ENCODE measurements around the genes SPDL1 and INSYN2B.

GRCh38 chr5:160187119-160187549, 42.2 kb upstream of the FABP6 start:
- RRBS = no CpG with 5 or more reads among the region's 5 CpGs

DNA sequence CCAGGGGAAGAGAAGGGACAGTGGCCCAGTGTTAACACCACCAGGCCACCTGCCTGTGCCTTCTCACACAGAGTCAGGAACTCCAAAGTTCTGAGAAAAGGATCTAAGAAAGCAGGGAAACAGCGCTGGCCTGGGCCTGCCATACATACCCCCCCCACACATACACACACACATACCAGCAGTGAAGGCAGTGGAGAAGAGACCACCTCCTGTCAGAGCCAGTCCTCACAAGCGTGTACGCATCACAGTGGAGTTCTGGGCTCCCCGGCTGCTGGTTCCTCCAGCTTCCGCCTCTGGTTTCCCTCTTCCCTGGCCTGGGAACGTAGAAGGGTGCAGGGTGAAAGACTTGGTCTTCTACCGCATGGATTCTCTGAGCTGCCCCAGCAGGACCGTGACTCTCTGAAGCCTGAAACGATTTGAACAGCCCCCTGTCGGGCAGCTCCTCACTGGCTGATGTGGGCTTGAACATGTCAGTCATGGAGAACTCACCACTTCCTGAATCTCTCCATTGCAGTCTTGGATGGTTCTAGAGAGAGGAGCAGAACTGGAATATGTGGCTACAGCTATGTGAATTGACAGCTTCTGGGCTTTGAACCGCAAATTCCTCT, 84.2 kb downstream of the PTTG1 start:
- RRBS = no CpG with 5 or more reads among the region's 11 CpGs

DNA sequence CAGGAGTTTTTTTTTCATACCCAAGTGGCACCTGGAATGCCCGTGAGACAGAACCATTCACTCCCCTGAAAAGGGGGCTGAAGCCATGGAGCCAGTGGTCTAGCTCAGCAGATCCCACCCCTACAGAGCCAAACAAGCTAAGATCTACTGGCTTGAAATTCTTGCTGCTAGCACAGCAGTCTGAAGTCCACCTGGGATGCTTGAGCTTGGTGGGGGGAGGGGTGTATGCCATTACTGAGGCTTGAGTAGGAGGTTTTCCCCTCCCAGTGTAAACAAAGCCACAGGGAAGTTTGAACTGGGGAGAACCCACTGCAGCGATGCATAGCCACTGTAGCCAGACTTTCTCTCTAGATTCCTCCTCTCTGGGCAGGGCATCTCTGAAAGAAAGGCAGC, 41.1 kb upstream of the ATP10B start:
- RRBS = no CpG with 5 or more reads among the region's 2 CpGs

DNA sequence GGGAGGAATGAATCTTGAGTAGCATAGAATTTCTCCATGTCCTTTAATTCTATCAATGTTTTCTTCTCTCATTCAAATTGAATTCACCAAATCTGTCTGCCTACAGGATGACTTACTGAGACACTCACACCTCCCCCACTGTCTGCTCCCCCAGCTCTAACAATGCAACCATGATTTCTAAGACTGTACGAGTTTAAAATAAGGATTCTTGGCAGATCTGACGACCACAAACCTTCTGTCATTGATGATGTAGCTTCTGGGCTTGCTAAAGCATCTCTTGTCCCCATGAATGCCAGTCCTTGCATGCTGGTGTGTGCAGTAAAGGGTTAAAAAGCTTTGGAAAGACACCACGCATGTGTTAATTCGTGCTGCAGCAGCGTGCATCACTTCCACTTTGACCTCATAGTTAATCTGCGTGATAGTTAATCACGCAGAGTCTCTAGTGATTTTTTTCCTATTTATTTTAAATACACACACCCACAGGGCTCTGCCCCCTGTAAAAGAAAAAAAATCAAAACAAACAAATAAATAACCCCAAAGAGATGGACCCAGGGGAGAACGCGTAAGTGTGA, 407 bp upstream of the GABRG2 start:
- RRBS = no CpG with 5 or more reads among the region's 9 CpGs

- RRBS = no CpG with 5 or more reads among the region's 5 CpGs
These were observed 4.1 kb upstream of the CCNG1 start for GRCh38 chr5:163433164-163433763.

DNA sequence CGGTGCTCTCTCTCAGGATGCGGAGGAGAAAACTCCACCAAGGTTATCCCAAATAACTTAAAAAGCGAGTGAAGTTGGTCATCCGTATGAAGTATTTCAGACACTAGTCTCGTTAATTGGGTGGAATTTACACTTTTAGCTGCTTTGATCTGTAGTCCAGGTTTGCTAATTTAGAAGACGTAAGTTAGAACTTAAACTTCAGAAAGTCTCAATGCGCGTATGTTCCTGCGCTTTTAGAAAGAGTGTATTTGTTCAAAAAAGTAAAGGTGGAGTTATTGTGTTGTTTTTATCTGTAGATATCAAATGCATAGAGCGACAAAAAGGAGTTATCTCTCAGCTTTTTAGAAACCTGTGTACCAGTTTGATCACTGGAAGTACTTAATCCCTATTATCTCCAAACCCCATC, 654.0 kb upstream of the TENM2 start:
- RRBS = no CpG with 5 or more reads among the region's 10 CpGs

DNA sequence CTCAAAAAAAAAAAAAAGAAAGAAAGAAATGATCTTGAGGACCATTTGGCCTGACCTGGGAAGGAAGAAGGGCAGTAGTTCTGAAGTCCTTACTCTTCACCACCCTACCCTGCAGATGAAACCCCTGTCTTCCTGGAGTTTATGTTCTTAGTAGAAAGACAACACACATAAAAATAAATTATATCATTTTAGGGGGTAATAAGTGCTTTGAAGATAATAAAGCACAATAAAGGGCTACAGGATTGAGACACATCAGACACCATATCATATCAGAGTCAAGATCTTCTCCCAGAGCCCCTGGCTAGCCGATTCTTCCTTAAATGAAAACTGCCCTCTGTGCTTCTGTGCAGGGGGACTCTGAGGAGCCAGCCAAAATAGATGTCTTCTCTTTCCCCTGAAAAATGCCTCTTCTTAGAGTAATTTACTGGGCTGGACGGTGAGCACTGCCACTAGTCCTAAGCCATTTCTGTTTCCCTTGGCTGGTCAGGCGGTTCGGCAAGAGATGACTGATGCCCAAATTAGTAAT, 203.8 kb upstream of the WWC1 start:
- RRBS = no CpG with 5 or more reads among the region's 4 CpGs

DNA sequence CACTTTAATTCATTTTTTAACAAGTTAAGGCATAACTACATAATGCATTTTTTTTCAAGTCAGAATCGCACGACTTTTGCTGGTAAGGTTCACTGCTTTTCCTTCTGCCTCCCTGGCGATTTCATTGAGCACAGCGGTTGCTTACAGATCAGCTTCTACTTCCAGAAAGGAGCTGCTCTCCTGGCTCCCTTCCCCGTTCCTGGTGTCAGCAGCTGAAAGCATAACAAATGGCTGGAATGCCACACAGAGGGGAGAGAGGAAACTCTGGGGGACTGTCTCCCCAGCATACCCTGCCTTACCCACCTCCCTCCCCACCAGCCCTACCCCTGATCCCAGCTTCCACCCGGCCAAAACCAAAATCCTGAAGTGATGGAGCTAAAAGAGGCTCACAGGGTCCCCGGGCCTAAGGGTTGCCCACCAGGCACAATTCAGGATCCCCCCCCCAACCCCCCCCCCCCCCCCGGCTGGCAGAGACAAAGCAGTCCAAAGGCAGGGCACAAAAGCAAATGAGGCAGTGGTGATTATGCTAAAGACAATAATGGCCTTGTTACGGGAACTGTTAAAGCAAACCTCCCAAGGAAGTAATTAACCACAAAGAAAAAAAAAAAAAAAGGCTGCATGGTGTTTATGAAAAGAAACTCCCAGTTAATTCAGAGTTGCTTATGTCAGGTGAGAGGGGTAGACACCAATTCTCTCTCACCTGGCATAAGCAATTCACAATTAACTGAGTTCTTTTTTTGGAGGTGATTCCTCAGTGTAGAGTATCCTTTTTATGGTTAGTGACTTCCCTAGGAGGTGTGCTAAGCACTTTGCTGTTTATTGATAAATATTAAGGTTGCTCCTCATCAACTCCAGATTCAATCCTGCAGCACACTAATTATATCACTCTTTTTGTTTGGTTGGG, 126.0 kb upstream of the WWC1 start:
- RRBS = 13% methylated on average over 1 of the region's 9 CpGs

GRCh38 chr5:168314680-168315463, 23.4 kb downstream of the WWC1 start:
- RRBS = no CpG with 5 or more reads among the region's 16 CpGs

DNA sequence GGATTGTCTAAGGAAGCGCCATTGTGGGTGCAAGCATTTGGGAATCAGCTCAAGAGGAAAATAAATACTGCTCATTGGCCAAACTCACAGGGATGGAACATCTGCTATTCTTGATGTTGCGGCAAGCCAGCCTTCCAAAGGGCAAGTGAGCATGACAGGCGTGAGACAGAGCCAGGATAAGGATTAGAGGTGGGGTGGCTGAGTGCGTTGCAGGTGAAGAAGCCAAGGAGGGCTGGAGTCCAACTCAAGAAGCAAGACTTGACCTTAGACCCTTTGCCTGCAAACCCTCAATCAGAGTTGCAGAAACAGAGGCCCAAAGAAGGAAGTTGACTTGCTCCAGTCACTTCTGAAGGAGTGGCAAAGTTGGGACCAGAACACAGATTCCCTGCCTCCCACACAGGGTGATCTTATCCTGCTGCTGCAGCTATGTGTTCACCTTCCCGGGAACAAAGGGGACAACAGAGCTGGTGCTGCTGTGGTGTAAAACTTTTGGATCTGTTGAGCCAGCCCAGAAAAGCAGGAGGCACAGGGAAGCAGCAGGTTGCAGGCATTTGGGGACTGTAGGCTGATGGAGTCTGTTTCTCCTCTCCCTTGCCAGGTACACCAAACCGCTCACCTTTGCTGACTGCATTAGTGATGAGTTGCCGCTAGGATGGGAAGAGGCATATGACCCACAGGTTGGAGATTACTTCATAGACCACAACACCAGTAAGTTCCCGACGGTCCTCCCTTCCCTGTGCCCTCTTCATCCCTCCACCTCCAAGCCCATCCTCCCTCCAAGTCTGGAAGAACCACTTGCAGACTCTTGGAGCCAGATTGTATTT, 79.6 kb downstream of the WWC1 start:
- RRBS = no CpG with 5 or more reads among the region's 9 CpGs

- RRBS = no CpG with 5 or more reads among the region's 27 CpGs
These were observed 21.8 kb upstream of the RARS1 start for GRCh38 chr5:168464178-168465135.

- RRBS = no CpG with 5 or more reads among the region's 11 CpGs
These were observed 206.9 kb upstream of the PANK3 start for GRCh38 chr5:168785848-168786740.

DNA sequence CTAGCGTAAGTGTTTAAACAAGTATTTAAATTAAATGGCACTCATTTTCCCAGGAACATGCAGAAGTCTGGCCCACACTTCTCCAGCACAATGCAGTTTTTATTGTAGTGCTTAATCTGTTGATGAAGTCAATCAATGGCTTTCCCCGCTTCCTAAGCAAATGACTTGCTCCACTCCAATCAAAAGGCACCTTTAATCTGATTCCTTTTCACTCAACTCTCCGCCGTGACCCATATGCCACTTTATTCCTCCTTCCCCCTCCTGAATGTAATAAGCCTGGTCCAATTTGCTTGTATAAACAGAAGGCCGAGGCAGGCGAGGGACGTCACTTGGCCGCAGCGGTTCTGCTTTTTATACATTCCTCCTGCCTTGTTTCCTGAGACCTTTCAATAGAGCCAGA, 273.6 kb downstream of the SLIT3 start:
- RRBS = no CpG with 5 or more reads among the region's 9 CpGs

DNA sequence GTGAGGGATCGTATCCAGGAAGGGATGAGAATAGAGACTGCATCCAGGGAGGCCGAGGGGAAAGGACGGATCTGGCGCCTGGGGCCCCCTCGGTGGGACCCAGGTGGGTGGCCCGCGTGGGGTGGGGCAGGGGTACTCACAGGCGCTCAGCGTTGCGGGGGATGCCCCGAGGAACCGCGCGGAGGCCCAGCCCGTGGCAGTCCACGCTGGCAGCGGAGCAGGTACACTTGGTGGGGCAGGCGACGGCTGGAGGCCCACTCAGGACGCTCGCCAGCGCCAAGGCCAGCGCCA, 621 bp downstream of the SLIT3 start:
- RRBS = no CpG with 5 or more reads among the region's 23 CpGs

GRCh38 chr5:169583194-169584276, at the start of gene SPDL1:
Gene SPDL1, plus strand, starts transcription at chr5:169583773.
- RRBS = 1% methylated on average over 7 of the region's 60 CpGs

DNA sequence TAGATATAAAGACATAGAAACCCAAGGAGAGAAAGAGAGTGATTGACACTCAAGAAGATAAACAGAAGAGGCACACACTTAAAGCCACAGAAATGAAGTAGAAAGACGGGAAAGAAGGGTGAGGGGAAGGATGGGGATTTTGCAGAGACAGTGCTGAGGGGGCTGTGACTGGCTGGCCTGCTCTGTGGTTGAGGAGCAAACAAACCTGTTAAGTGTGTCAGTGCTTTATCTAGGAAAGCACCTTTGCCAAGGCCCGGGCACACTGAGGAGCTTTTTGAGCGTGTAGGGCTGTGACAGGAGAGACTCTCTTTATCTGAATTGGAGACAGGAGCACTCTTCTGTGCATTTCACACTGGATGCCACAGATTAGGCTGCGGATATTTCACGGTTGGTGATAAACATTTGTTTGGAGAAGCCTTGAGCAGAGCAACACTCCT, 109.1 kb downstream of the DOCK2 start:
- RRBS = no CpG with 5 or more reads among the region's 5 CpGs

- RRBS = no CpG with 5 or more reads among the region's 4 CpGs
These were observed at the start of gene INSYN2B for GRCh38 chr5:169980287-169980630. Gene INSYN2B, minus strand, starts transcription at chr5:169980495.

DNA sequence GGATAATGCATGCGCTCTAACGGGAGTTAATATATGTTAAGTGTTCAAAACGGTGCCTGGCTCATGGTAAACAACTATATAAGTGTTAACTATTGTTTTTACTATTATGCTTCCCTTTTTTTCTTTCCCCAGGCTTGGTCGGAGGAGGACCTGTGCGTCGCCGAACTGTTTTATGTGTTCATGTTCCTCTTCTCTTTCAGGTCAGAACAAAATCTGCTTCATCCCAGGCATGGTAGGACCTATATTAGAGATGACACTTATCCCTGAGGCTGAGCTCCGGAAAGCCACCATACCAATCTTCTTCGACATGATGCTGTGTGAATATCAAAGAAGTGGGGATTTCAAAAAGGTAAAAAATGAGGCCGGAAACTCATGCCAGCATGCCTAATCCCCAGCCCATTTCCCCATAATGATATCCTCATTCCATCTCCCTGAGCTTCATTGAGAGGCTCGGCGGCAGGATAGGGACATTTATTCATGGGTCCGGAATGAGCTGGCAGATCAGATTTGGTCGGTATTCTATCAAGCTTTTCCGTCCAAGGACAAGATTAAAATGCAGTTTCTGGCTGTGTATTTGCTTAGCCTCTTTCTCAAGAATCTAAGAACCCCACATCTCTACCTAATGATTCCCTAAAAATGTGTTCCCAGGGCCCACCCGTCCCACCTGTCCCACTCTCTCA, 38.6 kb upstream of the INSYN2B start:
- RRBS = no CpG with 5 or more reads among the region's 16 CpGs

DNA sequence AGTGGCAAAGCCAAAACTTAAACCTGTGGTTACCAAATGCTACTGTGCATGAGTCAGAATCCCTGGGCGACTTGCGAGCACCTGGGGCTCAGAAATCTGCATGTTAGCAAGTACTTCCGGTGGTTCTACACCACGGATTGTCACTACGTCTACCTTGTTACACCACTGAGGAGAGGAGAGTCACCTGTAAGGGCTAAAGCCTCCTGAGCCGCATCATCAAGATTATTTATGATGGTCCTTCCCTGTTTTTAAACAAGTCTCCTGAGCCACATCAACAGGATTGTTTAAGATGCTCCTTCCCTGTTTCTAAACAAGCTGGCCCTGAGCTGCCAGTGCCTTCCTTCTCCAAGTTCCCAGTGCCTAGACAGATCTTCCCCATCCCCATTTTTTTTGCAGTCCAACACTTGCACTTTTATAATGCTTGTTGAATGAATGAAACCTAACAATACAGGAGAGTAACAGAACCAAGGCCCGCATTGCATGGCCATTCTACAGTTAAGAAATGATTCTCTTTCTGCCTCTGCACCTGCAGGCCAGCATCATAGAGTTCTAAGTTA, 21.5 kb downstream of the C5orf58 start:
- RRBS = no CpG with 5 or more reads among the region's 7 CpGs

DNA sequence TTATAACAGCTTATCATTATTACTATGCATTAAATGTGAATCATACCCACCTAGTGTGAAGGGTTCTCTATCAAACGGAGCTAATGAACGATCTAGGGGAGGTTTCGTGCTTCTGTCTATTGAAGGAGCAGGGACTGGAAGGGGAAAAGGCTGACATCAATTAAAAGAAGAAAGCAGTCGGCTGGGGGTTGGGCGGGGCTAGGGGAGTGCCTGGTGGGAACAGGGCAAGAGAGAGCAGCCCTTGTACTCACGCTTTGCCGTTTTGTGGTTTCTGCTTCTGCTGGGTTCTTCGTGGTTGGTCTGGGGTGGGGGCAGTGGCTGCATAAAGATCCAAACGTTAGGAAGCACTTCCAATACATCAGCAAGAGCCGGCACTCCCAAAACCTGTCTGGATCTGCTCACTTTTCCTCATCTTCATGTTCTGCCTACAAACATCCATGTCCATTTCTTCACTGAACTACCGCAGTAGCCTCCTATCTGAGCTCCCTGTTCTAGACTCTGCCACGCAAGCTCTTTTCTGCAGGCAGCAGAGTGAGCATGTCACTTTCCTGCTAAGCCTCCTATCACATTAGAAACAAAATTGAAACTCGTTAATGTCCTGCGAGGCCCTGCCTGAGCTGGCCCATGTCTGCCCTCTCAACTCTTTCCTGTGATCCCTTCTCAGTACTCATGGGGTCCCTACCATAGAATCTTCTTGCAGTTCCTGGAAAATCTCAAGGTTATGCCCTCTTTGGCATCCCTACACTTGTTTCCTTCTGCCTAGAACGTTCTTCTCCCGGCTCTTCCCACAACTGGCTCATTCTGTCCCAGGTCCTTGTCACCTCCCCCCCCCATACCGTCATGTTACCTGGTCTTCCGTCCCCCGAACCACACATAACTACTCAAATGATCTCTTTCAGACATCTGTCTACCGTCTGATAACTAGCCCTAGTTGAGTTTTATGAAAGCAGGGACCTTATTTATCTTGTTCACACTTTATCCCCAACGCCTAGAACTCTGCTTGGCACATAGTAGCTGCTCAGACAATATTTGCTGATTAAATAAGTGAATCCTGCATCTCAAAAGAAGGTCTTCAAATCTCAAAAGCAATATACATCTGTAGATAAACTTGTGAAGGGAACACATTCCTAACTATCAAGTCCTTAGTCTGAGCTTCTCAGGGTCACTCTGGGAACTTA, 30.4 kb downstream of the LCP2 start:
- RRBS = no CpG with 5 or more reads among the region's 21 CpGs